ENCODE measurements around the genes TSSK2 and UFD1.

DNA sequence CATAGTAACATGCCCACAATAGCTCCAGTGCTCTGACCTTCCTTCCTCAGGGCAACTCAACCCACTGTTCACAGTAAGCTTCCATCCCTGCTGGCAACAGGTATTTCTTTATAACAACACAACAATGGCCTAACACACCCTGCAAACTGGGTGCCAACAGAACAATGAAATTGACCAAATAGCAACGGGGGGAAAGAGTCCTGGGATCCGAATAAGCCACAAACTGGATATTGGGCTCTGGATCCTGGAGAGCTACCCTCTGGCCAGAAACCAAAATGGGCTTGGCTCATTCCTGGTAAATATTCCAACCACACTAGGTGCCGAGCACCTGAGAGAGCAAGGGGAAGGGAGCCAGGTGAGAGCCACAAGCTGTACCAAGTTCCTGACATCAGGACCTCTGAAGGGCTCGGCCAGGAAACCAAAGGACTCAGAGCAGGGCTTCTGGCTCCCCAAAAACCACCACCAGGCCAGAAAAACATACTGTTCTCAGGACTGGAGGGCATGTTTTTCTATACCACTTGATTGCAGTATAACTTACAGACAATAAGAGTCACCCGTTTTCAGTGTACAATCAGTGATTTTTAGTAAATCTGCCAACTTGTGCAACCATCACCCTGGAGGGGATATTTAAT lies 99.4 kb downstream of the MICAL3 start:
- PRO-cap = no peak
- RAMPAGE, long total RNA = no peak

DNA sequence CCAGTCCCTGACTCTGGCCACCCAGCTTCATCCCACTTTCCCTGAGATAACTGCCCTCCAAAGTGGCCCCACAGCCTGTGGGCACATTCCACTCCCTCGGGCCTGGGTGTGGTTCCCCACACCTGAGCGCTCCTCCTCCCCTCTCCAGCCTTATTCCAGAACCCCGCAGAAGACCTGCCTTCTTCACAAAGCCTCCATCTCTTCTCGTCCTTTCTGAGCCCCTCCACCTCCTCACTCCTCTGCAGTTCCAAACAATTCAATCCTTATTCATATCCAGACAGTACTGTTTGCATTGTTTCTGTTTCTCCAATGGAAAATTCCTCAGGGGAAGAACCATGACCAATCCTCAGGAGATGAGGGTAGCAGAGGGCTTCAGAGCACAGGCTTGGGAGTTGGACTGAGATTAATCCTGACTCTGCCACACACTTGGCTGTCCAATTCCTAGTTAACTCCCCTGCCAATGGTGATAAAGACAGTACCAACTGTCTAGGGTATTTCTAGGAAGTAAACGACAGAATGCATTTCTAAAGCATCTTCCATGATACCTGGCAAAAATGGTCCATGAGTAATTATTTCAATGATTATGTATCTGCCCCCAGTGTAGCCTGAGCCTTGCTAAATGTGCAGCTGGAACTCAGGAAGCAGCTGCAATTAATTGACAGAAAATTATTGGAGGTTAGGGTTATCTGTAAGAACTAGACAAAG lies 58.0 kb downstream of the MICAL3 start:
- PRO-cap = no peak
- RAMPAGE, long total RNA = no peak

- PRO-cap = no peak
- RAMPAGE, long total RNA = no peak
Measured at GRCh38 chr22:17968098-17968679, 56.2 kb downstream of the MICAL3 start.

DNA sequence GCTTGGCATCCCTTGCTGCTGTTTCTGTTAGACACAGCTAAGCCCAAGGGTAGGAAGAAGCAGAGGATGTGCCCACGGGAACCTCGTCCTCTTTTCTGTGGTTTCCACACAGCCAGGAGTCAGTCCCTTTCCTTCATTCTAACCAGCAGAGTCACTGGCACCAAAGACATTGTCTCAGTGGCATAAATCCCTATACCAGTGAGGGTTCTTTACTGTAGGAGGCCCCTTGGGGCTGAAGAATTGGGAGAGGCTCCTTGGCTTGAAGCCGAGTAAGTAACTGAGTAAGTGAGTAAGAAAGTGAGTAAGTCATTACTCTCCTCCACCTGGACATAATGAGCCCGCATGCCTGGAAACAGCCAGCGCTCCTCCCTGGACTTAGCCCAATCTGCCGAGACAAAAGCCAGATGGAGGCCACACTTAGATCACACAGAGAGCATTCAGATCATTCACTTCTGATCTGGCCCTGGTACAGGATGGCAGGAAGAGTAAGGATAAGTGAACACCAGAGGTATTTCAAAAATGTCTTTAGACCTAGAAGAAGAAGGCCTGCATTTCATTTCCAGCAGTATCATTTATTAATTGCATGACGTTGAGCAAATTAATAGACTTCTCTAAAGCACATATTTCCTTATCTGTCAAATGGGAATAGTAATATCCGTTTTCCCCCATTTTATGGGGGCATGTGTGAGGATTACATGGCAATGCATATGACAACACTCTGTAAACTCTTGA lies 8.1 kb upstream of the MICAL3 start:
- PRO-cap = no peak
- RAMPAGE, long total RNA = no peak

DNA sequence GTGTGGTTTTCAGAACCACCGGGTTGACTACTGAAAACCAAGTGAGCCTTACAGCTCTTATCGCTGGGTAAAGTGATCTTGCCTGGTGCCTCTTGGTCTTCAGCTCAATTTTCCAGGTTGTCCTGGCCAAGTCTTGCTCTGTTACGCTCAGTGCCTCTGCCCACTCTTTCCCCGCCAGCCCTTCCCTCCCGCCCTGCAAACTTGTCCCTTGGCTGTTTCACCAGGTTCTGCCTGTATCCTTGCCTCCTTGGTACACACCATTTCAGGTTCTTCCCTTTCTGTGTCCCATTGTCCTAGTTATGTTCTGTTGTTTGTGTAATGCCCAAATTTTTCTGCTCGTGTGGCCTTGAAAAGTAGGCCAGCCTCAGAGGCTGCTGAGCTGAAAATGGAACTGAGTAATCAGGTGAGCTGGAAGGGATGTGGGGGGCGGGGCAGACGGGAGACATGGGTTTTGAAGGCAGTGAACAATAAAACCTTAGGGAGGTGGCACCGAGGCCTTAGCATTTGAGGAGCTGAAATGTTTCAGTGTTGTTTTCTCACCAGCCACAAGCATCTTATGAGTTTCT lies 11.2 kb downstream of the PEX26 start:
- PRO-cap = no peak
- RAMPAGE, long total RNA = no peak

DNA sequence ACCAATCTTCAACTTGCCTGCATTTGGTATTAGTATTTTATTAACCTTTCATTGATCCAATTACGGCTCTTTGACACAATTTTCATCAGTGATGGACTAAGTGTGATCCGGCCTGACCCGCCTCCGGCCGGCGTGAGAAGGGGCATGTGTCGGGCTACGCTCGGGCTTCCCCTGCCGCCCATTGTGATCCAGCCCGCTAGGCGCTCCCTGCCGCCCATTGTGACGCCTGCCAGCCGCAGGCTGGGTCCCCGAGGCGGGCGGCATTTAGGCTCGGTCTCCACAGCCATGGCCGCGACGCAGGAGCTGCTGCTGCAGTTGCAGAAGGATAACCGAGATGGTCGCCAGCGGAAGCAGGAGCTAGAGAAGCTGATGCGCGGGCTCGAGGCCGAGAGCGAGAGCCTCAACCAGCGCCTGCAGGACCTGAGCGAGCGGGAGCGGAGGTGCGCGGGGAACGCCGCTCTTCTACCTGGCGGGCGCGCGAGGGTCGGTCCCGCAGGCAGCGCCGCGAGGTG lies 291 bp downstream of the TMEM191B start:
- PRO-cap = no peak
- RAMPAGE, long total RNA = no peak

- PRO-cap = no peak
- RAMPAGE, long total RNA = no peak
Measured at GRCh38 chr22:18536803-18537448, 9.3 kb downstream of the TMEM191B start.

DNA sequence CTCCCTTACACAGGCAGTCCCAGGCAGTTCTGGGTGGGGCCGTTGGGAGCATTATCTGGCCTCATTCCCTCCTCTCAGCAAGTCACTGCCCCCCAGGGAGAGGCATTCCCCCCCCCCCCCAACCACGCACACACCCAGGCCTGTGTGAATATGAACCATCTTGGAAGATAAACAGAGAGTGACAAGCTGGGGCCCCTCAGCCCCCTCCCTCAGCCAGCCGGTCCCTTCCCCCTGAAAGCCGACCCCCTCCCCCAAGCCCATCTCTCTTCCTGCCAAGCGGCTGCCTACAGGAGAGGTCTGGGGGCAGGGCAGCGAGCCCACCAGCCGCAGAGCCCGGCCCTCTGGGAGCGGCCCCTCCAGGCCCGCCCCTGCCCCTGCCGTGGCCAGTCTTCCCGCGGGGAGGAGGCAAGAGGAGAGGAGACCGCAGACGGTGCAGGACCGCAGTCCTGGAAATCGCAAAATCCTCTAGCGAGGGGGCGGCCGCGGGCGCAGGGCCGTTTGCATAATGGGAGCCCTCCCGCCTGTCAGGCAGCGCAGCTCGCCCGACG lies 34.8 kb downstream of the RIMBP3 start:
- PRO-cap = no peak
- RAMPAGE, long total RNA = no peak

DNA sequence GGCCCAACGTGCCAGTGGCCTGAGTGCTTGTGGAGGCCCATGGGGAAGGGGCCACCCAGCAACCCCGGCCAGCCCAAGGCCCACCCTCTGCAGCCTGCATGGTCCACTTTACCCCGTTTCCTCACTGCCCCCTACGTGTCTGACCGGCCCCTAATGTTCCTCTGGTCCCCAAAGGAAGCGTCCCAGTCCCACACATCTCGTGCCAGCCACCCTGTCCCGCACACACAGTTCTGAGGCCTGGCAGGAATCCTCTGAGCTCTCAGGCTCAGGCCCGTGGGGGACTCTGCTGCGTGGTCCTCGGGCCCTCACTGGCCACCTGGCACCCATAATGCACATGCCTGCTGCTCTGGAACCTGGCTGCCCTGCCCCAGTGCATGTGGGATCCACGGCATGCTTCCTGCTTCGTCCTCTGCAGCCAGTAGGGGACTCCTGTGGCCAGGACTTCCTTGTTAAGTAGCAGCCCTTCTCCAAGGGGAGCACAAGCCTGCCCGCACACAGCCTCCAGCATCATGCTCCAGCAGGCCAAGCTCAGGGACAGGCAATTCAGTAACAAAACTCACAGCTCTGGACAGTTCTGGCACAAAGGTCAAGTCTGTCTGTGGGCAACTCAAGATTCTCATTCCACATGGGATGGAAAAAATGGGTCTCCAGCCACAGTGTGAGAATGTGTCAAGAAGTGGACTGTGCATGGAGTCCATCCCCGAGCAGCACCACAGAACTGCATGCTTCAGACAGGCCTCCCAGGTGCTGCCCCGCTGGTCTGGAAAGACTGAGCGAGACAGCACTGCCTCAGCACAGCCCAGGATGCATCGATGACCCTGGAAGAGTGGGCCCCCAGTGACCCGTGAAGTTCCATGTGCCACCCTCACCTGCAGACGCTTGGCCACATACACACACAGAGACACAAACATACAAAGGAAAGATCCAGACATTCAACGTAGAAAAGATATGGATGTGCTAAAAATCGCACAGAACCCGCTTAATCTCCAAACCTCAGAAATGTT lies 85.2 kb downstream of the DGCR2 start:
- PRO-cap = no peak
- RAMPAGE, long total RNA = no peak

DNA sequence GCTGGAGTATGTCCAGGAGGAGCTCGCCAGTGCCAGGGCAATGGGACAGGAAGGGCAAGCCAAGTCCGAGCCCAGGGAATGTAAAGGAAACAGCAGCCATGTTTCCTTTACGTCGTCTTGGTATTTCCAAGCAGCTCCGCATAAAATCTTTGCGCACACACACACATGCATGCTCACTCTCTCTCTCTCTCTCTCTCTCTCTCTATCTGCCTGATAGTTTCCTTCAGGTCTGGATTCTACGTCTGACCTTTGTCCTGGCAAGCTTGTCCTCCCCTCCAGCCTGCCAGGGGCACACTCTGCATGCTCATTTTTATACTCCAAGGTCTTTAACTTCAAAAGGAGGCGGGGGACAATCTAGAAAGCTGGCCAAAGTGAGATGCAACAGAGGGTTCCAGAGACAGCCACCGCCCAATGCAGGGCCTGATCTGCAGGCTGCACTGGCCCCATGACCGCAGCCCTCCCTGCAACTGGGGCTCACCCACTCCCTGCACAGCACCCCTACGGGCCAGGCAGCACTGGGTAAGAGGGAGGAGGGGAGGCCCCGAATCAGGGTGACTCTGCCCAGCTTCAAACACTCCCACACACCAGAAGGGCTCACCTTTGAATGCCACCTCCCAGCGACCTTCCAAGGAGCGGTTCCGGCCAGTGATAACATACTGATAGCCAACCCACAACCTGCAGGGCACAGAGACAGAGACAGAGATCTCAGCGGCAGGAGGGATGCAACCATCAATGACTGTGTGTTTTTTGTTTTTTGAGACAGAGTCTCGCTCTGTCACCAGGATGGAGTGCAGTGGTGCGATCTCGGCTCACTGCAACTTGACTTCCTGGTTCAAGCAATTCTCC lies 59.4 kb downstream of the DGCR2 start:
- PRO-cap = no peak
- RAMPAGE, long total RNA = no peak

DNA sequence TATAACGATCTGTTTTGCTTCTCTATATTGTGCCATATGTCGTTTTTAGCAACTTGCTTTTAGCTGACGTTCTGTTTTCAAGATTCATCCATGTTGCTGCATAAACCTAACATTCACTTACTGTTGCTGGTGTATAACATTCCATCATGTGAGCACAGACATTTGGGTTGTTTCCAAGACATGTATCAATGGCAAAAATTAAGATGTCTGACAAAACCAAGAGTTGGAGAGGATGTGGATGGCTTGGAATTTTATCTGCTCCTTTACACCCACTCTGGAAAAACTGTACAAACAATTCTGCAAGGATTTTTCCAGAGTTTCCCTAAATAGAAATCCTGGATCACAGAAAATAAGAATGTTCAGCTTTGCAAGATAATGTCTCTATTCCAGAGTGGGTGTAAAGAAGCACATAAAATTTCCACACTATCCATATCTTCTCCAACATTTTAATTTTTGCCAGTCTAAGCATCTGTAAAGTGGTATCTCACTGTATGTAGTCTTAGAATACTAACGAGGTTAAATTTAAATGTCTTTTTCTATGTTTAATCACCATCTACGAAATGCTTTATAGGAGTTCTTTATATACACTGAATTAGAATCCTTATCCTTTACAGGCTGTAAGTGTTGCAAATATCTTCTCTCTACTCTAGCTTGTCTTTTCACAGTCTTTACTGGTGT lies 40.7 kb downstream of the DGCR2 start:
- PRO-cap = no peak
- RAMPAGE, long total RNA = no peak

DNA sequence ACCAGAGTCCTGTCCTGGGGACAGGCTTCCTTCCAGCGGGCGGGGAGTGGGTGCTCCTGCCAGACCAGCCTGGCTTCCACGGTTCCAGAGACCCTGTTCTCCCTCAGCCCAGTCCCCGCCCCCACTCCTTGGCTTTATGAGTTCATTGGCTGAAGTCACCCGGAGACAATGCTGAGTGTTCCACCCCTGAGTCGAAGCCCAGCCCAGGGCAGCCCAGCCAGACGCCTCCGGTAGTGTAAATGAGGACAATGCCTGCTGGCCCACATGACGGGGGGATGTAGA lies at the start of gene TSSK2:
TSSK2 (plus strand) TSS at position 220 of the 282 bp plus-strand sequence.
- PRO-cap = no peak
- RAMPAGE, long total RNA = no peak

- PRO-cap = no peak
- RAMPAGE, long total RNA = no peak
Measured at GRCh38 chr22:19361400-19362602, 69.7 kb downstream of the HIRA start.

- PRO-cap = no peak
- RAMPAGE, long total RNA = no peak
Measured at GRCh38 chr22:19375375-19375973, 56.1 kb downstream of the HIRA start.

DNA sequence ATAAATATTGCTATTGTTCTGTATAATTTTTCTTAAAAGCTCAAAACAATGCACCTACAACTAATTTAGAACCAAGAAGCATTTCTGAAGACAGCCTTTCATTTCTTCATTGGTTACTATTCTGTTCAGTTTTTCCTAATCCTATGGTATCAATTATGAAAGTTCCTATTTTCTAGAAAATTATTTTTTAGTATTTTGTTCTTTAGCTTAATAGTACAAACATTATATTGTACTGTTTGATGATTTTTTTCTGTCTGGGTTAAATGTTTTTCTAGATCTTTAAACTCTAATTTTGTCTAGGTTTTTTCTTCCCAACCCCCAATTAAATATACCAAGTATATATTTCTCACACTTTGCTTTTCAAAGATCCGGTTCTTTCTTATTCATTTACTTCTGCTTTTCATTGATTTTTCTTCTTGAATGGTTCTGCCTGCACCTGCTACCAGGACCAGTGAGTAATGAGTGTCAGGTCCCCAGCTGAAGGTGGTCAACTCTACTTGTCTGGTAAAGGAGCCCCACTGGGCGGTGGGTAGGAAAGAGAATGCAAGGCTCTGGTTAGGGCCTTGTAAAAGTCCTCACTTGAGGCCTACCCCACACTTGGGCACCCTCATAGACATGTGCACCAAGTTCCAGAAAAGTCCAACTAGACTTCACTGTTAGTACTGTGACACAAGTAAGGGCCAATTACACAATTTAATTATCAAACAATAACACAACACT lies 27.6 kb downstream of the HIRA start:
- PRO-cap = no peak
- RAMPAGE, long total RNA = no peak

DNA sequence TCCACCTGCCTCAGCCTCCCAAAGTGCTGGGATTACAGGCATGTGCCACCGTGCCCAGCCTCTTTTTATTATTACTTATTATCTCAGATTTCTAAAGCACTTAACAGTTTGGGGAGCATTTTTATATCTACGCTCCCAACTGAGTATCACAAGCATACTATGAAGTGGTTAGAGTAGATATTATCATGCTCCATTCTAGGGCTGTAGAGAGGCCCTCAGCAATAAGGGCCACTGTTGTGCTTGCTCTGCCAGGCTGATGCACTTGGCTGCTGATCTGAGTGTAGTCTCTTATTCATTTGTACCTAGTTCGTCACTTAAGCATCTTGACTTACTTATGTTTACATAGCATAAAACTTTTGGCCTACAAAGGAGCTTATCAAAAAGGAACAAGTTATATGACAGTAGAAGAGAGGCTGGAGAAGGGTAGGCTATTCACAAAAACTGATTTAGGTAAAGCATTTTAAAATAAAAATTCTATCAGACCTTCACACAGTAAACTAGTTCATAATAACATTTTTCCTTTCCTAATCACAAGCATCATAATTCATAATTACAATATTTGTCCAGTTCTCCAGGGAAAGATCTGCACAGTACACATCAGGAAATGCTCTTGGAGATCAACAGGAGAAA lies 2.0 kb downstream of the HIRA start:
- PRO-cap = no peak
- RAMPAGE, long total RNA = no peak

DNA sequence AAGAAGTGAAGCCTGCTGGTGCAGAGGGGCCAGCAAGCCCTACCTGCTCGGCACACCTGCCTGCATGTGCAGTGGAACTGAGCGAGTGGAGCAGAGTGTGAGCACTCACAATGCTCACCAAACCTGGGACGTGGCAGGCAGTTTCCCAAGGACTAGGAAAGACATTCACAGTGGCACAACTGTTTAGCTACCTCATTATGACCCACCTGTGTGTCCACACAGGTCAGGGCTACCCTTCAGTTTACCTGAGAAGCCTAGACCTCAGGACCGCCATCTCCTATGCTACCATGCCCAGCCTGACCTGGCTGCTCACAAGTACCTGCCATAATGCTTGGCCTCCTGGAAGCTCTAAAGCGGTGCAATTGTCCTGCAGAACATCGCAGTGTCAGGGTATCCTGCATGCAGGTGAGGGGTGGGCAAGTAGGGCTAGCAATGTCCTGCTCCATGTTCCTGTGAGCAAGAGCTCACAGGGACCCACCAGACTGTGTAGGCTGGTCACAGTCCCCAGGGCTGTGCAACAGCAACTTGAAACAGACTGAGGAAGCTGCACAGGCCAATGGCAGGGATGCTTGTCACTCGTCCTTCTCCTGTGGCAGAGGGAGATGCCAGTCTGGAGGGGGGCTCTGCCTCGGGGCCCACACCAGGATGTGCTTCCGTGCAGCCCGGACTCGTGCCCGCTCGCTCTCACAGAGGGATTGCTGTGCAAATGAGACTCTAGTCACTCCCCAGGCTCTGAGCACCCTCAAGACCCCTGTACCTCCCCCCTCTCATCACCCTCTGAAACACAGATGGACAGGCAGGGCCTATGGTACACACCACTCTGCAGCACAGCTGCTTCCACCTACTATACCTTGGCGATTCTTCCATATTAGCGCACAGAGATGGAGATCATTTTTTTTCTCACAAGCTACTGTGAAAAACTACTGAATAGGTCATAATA lies 3.5 kb downstream of the C22orf39 start:
- PRO-cap = no peak
- RAMPAGE, long total RNA = no peak

- PRO-cap = no peak
- RAMPAGE, long total RNA = no peak
Measured at GRCh38 chr22:19460767-19462154, 13.8 kb upstream of the C22orf39 start.

DNA sequence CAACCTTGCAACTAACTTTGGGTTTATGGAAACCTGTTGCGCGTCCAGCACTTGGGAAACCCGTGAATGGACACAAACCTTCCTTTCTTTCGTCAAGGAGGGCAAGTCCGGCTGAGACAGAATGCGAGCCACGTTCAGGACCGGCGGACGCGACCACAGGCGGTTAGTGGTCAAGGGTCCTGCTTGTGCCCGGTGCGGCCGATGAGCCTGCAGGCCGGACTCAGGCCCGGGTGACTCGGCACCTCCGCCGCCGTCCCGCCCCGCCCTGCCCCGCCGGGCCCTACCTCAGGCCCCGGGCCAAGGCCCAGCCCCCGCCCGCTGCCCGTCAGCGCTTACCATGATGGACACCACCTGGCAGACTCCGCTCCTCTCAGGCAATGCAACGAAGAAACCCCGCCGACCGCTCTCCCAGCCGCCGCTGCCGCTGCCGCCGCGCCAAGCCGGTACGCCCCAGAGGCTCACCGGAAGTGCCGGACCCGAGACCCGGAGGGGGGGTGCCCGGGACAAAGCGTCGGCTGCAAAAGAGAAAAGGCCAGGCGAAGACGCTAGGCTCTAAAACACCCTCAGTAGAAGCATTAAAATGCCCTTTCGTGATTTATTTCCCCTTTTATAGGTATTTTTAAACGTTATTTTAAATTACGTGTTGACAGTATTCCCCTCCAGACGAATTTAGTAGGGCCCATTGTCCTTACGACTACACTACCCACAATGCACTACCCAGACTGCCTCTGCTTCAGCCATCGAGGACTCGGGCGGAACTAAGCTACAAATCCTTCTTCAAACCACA lies at the start of gene UFD1:
UFD1 (minus strand) TSS at position 447 of the 787 bp plus-strand sequence.
- PRO-cap = unidirectional peak, minus-strand start at position 410 of the sequence
- RAMPAGE, long total RNA = start-site peak on the minus strand centred at position 411 of the sequence, 70 bp wide, 247 and 156 reads in 2 replicates

DNA sequence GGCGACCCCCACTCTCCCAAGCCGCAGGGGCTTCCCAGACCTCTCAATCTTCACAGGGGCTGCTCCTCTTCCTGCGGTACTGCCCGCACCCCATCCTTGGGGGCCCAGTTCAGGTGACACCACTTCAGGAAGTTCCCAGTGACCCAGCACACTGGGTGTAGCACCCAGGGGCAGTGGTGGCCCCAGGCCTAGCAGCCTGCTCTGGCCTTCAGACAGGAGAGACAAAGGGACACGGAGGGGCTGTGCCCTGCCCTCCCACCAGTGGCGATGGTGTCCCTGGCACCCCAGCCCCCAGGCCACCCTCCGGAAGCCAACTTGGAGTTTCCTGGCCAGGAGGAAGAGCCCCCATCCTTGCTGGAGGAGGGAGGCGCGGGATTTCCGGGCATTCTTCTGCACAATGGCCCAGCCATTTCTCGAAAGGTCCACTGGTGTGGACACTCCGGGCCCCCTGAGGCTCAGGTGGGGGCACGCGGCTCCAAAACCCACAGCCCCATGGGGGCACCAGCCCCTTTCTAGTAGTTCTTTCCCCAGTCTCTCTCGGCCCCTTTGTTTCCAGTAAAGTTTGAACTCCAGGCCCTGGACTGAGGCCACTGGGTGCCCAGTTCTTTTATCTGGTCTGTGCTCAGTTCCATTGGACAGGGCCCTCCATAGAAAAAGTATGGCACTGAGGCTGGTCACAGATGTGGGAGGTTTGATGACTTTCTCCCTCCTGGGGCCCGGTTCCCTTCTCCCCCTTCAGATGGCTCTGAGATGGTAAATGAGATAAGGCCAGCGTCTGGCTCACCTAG lies 1.1 kb upstream of the CLDN5 start:
- PRO-cap = no peak
- RAMPAGE, long total RNA = no peak

All from Karpas-422 (cell line).